OCI-LY7 (cell line): ENCODE measurements around a stretch of chr6.

GRCh38 chr6:162438967-162439978, 288.3 kb downstream of the PRKN start:
- PRO-cap: no peak
- RAMPAGE, long total RNA: no peak

DNA sequence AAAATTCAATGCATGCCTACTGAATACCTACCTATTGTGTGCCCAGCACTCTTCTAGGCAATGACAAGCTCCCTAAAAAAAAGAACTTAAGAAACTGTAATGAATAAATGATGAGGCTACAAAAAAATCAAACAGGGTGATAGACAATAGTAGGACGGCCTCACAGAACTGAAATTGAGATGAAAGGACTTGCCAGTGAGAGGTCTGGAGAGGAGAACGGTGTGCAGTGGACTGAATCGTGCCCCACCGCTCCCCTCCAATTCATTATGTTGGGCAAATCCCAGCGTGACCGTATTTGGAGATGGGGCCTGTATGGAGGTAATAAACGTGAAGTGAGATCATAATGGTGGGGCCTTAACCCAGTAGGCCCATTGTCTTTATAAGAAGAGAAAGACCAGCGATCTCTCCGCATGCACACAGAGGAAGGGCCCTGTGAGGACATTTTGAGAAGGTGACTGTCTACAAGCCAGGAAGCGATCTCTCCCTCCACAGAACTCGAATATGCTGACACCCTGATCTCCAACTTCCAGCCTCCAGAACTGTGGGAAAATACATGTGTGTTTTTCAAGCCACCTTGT, 326.2 kb downstream of the PACRG start:
- PRO-cap: no peak
- RAMPAGE, long total RNA: no peak

GRCh38 chr6:163191358-163192401, 222.8 kb upstream of the QKI start:
- PRO-cap: no peak
- RAMPAGE, long total RNA: no peak

DNA sequence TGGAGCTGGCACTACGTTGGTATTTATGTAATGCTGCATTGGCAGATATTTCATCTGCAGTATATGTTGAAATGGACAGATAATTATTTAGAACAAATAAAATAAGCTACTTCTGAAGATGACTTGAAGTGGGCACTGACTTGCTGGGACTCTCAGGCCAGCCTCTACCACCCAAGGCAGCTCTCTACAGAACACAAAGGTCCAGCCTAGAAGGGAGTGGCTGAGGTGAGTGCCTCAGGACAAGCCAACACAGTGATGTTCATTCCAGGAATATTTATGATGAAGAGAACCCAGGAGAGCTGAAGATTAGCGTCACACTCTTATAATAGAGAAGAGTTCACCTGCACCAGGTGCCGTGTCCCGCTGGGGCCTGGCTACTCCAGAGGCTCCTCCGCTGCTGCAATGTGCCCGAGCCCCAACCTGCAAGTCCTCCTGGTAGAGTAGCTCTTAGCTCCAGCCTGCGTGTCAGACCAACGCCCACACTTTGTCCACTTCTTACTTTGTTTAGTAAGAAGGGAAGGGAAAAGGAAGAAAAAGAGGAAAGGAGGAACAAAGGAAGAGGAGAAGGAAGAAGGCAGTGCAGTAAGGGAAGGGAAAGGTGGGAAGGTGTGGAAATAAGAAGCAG, 182.5 kb upstream of the QKI start:
- PRO-cap: no peak
- RAMPAGE, long total RNA: no peak

DNA sequence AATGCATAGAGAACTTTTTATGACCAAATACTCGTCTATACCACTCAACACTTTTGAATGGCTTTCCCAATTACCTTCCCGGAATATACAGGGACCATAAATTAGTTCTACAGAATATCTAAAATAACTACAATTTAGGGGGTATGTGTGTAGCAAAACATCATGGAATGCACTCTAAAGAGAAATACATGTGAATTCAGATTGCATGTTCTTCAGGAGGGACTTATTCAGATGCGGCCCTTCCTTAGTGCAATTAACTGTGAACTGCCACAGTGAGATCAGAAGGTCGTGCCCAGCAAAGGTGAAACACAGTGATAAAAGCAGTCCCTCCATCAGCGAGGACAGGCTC, 125.9 kb upstream of the QKI start:
- PRO-cap: no peak
- RAMPAGE, long total RNA: no peak

DNA sequence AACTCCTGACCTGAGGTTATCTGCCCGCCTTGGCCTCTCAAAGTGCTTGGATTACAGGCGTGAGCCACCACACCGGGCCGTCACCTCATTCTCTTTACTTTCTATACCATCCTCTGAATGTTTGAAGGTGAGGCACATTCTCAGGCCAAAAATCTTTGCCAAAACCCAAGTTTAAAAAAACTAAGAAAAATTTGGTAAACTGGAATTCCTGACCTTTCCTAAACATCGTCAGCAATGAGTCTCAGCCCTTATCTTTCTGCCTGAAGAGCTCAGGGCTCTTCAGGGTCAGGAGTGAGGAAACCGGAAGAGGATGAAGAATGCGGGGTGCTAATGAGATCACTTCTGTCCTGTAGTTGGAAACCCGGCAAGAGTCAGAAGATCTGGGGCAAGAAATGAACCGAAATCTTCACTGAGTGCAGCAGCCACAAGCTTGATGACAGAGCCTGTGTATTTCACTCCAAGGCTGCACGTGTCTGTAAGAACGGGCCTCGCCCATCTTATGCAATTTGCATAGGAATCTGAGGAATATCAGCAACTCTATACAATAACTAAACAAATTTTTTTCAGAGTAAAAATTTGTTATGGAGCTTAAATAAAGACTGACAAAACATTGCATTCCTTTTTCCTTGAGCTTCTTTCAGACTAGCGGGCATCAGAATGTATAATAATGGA, 60.5 kb upstream of the QKI start:
- PRO-cap: no peak
- RAMPAGE, long total RNA: no peak

- PRO-cap: no peak
- RAMPAGE, long total RNA: no peak
These were observed 59.2 kb upstream of the QKI start for GRCh38 chr6:163354889-163356051.

GRCh38 chr6:163387333-163387826, 27.1 kb upstream of the QKI start:
- PRO-cap: no peak
- RAMPAGE, long total RNA: no peak

DNA sequence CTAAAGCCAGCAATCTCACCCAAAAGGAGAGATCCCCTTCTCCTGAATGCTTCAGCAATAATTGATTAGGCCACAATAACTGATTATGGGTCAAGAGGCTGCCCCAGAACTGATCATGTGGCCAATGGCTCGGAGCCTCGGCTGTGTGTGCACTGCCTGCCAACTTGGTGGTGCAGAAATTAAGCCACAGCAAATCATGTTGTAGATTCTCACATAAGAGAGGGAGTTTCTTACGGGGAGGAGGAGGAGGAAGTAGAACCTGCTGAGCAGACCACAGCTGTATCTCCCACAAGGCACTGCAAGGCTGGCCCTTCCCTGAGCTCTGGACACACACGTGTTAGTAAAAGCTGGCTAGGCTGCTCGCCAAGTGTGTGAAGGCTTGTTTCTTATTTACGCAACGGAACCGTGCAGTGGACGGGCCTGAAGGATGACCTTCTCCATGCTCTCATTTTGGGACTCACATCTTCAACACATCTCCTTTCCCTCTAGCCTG, 15.8 kb upstream of the QKI start:
- PRO-cap: no peak
- RAMPAGE, long total RNA: no peak

DNA sequence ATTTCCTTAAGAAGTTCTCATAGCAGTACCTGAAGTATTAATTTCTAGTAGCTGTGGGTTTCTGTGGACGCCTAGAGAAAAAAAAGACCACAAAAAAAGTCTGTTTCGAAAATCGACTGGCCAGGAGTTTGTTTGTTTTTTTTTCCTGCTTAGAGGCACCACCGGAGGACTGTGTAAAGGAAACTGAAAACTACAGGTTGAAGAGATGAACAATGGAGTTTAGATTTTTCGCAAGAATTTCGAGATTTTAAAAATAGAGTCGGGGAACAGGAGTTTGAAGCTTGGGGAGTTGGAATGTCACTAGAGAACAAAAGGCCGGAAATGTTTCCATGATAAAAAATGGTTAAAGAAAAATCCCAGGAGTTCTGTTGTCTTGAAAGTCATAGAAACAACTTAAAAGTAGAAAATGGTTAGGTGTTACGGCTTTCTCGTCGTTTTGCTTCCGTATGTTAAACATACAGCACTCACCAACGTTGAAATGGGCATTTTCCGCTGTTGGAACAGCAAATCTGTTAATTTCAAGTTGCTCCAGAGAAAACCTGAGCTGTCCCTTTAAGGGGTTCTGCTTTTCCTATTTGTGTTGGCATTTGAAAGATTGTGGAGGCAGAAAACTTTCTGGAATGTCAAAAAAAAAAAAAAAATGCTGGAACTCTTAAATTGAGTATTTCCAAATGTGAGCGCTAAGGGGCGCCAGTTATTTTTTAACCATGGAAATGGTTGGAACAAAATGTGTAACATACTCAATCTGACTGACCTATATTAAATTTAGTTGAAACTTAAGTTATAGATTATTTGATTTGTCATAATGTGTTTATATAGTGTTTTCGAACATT, 2.0 kb downstream of the QKI start:
- PRO-cap: no peak
- RAMPAGE, long total RNA: no peak

- PRO-cap: no peak
- RAMPAGE, long total RNA: no peak
These were observed 5.4 kb downstream of the QKI start for GRCh38 chr6:163419536-163420695.

DNA sequence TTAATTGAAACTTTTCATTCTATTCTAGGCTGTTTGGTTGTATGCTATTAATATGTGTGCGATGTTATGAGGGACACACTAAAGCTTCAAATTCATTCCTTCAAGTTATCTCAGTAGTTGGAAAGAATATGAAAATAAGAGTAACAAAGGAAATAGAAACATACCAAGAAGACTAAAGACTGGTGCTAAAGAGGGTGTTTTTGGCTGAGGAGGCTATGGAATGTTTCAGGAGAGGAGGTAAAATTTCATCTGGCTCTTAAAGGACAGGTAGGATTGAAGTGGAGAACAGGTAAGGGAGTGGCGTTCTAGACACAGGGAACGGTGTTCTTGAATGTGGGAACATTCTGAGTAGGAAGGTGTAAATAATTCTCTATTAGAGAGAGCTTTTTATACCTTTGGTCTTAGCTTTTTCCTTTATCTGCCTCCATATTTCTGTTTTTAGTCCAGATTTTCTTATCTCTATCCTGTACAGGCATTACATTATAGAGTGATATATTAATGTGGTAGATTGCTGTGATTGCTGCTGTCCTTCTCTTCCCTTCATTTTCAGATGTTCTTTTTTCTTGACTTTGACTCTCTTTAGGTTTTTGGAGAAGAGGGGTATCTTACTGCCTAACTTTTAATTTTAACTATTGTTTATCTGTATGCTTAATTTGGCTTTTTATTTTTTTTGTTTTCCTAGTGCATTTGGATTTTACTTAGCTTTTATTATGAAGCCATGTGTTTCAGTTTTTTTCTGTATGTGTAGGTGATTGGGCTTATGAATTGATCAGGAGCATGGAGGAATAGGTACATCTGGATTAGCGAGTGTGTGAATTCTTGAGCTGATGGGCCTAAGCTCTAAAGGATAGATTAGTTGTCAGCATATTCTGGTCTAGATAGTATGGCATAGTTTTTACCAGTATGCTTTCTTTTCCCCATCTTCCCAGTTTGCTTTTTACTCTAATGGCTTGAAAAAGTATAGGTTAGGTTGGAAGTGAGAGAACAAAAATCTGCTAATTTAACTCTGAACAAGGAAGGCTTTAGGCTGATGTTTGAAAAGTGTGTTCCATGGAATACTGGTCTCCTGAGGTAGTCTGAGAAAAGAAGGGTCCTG, 15.6 kb downstream of the QKI start:
- PRO-cap: no peak
- RAMPAGE, long total RNA: no peak

- PRO-cap: no peak
- RAMPAGE, long total RNA: no peak
These were observed 27.0 kb downstream of the QKI start for GRCh38 chr6:163441343-163442161.

DNA sequence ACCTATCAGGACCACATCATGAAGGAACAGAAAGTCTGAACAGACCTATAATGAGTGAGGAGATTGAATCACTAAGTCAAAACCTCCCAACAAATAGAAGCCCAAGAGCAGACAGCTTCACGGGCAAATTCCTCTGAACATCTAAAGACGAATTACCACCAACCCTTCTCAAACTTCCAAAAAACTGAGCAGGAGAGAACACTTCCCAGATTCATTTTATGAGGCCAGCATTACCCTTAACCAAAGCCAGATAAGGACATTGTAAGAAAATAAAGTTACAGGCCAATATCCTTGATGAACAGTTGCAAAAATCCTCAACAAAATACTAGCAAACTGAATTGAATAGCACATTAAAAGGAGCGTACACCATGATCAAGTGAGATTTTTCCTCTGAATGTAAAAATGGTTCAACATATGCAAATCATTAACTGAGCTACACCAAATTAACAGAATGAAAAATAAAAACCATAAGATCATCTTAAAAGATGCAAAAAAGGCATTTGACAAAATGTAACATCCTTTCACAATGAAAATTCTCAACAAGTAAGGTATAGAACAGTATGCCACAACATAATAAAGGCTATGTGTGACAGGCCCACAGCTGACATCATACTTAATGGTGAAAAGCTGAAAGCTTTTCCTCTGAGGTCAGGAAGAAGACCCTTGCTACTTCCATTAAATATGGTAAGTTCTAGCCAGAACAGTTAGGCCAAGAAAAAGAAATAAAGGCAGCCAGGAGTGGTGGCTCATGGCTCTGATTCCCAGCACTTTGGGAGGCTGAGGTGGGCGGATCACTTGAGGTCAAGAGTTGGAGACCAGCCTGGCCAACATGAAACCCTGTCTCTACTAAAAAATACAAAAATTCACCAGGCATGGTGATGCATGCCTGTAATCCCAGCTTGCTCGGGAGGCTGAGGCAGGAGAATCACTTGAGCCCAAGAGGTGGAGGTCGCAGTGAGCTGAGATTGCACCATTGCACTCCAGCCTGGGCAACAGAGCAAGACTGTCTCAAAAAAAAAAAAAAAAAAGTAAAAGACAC, 50.4 kb downstream of the QKI start:
- PRO-cap: no peak
- RAMPAGE, long total RNA: no peak

- PRO-cap: no peak
- RAMPAGE, long total RNA: no peak
These were observed 59.9 kb downstream of the QKI start for GRCh38 chr6:163474306-163474924.

DNA sequence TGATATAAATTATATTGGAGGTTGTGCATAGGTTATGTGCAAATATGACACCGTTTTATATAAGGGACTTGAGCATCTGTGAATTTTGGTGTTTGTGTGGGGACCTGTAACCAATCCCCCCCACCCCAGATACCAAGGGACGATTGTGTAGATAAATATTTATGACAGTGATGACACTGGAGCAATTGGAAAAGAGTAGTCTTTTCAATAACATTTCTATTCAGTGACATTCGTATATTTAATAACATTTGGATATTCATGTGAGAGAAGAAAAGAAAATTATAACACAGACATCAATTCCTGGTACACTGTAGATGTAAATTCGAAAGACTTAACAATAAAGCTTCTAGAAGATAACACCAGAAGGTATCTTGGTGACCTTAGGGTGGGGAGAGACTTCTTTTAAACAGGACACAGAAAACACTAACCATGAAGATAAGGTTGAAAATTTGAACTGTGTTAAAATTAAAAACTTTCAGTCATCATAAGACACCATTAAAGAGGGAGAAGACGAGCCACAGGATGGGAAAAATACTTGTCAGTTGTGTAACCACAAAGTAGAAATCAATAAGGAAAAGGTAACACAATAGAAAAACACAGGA, 61.0 kb downstream of the QKI start:
- PRO-cap: no peak
- RAMPAGE, long total RNA: no peak

DNA sequence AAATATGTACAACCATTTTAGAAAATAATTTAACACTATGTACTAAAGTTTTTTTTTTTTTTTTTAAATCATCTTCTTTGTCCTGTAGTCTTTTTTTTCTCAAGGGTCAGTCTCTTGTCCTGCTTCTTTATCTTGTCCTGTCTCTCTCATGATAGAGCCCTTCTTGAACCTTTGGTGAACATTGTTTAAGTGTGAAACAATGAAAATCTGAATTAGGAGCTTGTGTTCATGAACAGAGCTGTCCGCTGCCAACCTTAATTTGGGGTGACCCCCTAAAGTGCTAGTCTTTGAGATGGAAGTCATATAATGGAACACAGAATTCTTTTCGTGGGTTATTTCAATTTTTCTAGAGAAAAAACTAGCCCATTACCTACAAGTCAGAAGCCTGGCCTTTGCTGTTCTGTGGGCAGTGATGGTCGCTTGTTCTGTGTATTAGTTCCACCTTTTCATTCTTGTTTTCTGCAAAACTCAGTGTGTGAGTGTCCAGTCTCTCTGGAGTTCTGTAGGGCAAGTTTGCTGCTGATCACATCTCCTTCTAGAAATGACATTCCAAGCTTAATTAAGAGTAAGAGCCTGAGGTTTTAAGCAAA, 61.8 kb downstream of the QKI start:
- PRO-cap: no peak
- RAMPAGE, long total RNA: no peak

- PRO-cap: no peak
- RAMPAGE, long total RNA: no peak
These were observed 550.3 kb downstream of the QKI start for GRCh38 chr6:163964742-163965242.

- PRO-cap: no peak
- RAMPAGE, long total RNA: no peak
These were observed 922.4 kb downstream of the QKI start for GRCh38 chr6:164336701-164337482.

DNA sequence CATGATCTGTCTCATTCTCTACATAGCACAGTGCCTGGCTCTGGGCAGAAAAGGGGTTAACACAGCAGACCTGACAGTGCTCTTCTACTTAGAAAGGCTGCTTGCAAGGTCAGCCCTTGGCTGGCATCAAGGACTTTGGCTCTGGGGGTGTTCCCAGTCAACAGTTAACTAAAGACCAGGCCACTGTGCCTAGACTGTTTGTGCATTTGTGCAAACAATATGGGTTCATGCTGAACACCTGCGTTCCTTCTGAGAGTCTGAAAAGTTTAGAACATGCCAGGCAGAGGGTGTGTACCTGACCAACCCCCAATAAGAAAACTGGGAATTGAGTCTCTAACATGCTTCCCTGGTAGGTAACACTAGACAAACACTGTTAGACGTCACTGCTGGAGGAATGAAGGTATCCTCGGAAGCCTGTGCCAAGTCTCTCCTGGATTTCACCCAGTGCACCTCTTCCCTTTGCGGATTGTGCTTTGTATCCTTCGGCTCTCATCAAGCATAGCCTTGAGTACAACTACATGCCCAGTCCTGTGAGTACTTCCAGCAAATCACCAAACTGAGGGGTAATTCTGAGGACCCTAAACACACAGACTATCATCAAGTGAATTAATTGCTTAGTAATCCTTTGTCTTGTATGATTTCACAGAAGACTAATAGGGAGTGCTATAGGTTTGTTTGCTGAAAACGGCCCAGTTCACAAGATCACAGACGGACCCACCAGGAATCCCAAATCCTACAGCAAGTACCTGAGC, 110.6 kb downstream of the PDE10A start:
- PRO-cap: no peak
- RAMPAGE, long total RNA: no peak